Colon Carcinoma Metastatic in the Brain (tissue), 2 donors: ENCODE measurements around the gene GADD45A.

DNA sequence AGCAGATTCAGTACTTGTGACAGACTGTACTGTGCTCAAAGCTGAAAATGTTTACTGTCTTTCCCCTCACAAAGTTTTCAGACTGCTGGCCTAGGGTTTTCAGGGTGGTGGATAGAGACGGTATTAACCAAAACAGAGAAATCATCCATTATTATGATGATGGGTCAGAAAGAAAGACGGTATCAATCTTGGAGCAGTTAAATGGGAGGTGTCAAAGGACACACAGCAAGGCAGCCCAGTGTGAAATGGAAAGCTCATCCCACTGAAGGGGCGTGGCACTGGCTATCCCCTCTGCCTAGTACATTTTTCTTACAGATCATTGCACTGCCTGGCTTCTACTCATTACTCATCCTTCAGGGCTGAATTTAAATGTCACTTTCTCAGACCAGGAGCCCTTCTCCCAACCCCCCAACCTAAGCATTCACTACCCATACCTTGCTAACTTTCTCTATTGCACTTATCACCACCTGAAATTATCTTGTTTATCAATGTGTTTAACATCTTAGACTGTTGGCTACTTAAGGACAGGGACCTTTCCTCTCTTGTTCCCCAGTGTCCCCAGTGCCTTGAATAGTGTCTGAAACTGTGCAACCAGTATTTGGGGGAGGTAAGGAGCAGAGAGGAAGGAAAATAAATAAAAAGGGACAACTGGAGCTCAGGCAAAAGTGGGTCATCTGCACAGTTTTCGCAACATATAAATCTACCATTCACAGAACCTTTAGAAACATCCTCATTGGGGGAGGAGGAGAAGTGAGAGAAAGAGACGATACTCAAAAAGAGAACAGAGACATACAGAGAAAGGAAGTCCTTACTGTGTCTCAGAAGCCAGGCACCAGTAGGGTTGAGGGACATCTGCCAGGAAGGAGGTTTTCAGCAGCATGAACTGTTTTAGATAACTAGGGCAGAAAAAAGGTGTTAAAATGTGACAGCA, 10.0 kb downstream of the JAK1 start:
- PRO-cap, 2 experiments, result no peak in any of the 2 experiments

DNA sequence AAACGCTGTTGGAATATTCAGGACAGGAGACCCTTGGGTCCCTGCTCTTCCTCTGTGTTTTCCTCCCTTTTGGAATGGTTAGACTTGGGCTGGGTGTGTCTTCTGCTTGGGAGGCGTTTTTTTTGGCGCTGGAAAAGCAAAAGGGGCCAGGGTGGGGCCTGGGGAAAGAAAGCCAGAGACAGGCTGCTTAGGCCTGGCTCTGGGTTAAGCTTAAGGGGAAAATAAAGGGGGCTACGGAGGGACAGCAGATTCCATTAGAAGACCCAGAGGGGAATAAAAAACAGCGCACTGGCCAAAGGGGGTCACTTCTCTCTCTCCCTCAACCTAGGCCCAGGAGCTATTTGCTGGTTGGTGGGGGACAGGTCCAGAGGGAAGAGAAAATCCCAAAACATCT, 82.4 kb upstream of the AK4 start:
- PRO-cap, 2 experiments, result no peak in any of the 2 experiments

DNA sequence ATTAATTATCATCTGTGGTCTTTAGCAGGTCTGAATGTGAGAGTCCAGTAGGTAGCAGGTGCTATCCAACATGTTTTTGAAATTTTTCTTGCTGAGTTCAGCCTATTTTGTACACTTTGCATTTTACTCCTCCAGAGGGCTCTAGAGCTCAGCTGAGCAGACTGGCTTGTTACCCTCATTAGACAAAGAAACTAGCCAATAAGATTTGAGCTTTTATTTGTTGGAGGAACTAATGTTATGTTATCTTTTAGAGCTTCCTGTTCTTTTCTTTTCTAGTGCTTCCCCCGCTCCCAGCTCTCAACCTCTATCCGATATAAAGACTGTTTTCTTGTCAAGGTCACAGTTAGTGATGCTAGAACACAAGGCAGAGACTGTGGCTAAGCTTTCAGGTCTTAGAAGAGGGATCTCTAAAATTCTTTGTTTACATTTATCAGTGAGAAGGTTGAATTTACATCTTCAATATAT, 67.6 kb downstream of the AK4 start:
- PRO-cap, 2 experiments, result no peak in any of the 2 experiments

- PRO-cap, 2 experiments, result no peak in any of the 2 experiments
These were observed 100.8 kb upstream of the PDE4B start for GRCh38 chr1:65691868-65692302.

GRCh38 chr1:66176083-66176555, 357.8 kb upstream of the SGIP1 start:
- PRO-cap, 2 experiments, result no peak in any of the 2 experiments

- PRO-cap, 2 experiments, result no peak in any of the 2 experiments
These were observed 193.9 kb upstream of the SGIP1 start for GRCh38 chr1:66339918-66340490.

DNA sequence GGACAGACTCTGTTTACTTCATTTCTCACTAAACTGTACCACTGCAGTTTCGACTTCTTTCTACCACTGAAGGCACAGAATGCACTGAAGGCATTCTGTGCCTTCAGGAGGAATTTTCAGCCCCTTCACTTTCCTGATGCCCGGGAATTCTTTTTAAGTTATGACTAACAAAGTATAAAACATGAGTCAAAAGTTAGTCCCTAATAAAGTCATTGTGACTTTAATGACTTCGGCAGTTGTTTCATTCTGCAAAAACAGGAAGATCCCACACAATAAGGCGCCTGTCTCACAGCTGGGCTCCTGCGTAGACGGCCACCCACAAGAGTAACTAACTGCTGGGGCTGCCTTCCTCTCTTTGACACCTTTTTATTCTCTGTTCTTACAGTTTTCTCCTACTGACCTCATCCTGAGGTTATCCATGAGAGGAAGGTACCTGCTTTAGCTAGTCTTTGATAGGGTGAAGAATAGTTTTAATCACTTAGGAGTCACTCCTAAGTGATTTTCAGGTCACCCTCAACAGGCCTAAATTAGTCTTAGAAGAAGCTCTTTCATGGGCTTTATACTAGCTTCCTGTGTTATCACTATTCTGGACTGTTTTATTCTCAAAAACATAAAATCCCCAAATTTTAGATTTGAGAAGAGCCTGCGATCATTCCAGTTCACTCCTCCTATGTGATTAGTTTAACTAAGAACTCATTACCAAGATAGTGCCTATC, 183.8 kb upstream of the SGIP1 start:
- PRO-cap, 2 experiments, result no peak in any of the 2 experiments

GRCh38 chr1:66395669-66395967, 138.3 kb upstream of the SGIP1 start:
- PRO-cap, 2 experiments, result no peak in any of the 2 experiments

- PRO-cap, 2 experiments, result peak in 1 of 2 experiments; most common plus-strand start chr1:66533593 (in 1)
These were observed 841 bp upstream of the SGIP1 start for GRCh38 chr1:66532852-66533772.

GRCh38 chr1:66840993-66841333, 39.9 kb upstream of the INSL5 start:
- PRO-cap, 2 experiments, result no peak in any of the 2 experiments

DNA sequence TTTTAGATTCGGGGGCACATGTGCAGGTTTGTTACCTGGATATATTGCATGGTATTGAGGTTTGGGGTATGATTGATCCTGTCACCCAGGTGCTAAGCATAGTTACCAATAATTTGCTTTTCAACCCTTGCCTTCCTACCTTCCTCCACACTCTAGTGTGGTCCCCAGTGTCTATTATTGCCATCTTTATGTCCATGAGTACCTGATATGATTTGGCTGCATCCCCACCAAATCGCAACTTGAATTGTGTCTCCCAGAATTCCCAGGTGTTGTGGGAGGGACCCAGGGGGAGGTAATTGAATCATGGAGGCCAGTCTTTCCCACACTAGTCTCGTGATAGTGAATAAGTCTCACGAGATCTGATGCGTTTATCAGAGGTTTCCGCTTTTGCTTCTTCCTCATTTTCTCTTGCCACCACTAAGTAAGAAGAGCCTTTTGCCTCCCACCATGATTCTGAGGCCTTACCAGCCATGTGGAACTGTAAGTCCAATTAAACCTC, 41.0 kb downstream of the IL23R start:
- PRO-cap, 2 experiments, result no peak in any of the 2 experiments

DNA sequence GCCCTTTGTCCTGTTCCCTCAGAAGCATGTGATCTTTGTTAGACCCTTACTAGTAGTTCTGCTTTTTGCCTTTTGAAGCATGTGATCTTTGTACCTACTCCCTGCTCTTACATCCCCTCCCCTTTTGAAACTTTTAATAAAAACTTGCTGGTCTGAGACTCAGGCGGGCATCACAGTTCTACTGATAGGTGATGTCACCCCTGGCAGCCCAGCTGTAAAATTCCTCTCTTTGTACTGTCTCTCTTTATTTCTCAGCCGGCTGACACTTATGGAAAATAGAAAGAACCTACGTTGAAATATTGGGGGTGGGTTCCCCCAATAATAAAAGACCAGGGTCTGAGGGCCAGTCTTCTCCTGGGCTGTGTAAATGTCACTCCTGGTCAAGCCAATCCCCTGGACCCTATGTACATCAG, 83.9 kb upstream of the SERBP1 start:
- PRO-cap, 2 experiments, result no peak in any of the 2 experiments

DNA sequence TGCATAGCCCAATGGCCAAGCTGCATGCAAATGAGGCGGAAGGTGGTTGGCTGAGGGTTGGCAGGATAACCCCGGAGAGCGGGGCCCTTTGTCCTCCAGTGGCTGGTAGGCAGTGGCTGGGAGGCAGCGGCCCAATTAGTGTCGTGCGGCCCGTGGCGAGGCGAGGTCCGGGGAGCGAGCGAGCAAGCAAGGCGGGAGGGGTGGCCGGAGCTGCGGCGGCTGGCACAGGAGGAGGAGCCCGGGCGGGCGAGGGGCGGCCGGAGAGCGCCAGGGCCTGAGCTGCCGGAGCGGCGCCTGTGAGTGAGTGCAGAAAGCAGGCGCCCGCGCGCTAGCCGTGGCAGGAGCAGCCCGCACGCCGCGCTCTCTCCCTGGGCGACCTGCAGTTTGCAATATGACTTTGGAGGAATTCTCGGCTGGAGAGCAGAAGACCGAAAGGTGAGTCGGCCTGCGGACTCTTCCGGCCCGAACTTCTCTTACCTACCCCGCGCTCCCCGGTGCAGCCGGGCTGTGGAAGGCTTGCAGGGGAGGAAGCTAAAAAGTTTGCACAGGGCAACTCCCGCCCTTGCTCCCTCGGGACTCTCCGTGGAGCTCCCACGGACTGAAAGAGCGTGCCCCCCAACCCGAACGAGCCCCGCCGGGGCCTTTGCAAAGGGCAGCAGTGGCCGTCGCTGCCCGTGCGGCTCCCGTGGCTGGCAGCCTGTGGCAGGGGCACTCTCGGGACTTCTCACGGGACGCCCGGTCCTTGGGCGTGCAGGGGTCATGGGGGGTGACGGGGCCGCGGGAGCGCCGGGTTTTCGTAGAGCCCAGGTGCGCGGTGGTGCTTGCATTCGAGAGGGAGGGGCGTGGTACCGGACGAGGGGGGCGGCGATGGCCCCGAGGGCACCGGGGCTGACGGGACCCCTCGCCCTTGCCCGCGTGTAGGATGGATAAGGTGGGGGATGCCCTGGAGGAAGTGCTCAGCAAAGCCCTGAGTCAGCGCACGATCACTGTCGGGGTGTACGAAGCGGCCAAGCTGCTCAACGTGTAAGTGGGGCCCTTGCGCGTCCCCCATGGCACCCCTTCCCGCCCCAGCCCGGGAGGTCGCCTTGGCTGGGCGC, at the start of gene GADD45A:
Gene GADD45A, plus strand, starts transcription at position 98 of the 1,097 bp plus-strand sequence.
- PRO-cap, 2 experiments, result peak in 2 of 2 experiments; most common plus-strand start position 98 of the sequence (in 1); most common minus-strand start position 998 of the sequence (in 1)

DNA sequence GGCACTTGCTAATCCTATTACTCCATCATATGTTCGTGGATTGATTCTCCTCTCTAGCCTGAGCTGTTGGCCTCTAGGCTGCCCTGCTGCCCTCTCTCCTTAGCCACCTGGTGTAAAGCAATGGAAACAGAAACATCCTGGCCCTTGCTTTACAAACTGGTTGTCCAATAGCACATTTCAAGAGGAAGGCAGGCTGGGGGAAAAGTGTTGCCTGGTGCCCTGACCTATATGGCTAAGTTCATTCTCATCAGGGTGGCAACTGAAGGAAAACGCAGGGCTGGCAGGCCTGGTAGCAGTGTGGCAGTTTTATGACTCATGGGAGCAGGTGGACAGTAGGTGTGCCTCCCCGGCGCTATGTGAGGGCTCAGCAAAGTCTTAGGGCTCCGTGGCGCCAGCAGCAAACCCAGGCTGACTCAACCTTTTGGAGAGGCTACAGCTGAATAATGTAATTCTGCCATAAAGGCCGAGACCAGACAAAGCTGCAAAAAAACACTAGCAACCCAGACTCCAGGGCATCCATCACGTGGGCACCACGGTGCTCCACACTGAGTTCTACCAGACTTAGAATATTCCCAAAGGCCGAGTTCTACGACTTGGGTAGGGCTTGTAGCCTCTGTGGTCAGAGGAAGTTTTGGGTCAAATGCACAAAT, 23.6 kb downstream of the GADD45A start:
- PRO-cap, 2 experiments, result no peak in any of the 2 experiments

DNA sequence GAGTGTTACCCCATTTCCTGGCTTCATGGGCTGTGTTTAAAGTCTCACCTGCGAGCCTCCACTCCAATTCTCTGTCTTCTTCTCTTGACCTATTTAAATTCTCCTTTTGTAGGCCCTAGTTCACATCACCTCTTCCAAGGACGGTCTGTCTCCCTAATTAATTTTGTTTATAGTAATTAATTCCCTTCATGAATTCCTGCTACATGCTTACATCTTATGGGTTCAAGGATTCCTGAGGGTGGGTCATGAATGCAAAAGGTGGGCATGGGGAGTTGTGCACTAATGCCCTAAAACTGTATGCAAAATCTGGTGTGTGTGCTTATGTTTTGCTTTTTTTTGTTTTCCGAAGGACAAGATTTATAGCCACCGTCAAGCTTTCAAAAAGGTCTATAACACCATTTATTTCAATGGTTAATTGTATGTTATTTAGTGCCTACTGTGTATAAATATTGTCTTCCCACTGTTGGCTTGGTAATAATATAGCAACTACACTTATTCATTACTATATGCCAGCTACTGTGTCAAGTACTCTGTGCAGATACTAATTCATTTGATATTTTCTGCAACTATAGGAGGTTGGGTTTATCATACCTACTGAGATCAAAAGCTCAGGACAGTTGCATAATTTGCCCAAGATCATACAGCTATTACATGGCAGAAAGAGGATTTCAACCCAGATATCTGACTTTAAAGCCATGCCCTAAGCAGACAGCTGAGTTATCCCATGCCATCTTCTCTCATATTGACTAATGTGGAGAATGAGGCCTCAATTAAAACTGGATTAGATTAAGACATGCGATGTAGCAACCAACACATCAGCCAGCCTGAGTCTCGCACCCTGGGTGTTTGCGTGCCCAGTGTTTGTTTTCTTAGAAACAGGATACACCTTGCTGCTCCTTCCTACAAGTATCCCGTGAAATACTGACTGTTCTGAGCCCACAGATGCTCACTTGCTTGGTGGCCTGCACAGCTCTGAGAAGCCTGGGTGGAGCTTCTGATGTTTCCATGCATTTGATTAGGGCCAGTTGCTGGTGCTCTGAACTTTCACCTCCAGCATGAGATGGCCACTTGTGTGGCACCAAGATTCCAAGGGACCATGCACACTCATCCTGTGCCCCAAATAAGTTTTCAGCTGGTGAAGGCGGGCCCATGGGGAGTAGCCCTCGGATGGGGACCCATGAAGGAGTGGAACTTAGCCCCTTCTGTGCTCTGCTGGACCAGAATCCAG, 34.6 kb downstream of the GADD45A start:
- PRO-cap, 2 experiments, result no peak in any of the 2 experiments

DNA sequence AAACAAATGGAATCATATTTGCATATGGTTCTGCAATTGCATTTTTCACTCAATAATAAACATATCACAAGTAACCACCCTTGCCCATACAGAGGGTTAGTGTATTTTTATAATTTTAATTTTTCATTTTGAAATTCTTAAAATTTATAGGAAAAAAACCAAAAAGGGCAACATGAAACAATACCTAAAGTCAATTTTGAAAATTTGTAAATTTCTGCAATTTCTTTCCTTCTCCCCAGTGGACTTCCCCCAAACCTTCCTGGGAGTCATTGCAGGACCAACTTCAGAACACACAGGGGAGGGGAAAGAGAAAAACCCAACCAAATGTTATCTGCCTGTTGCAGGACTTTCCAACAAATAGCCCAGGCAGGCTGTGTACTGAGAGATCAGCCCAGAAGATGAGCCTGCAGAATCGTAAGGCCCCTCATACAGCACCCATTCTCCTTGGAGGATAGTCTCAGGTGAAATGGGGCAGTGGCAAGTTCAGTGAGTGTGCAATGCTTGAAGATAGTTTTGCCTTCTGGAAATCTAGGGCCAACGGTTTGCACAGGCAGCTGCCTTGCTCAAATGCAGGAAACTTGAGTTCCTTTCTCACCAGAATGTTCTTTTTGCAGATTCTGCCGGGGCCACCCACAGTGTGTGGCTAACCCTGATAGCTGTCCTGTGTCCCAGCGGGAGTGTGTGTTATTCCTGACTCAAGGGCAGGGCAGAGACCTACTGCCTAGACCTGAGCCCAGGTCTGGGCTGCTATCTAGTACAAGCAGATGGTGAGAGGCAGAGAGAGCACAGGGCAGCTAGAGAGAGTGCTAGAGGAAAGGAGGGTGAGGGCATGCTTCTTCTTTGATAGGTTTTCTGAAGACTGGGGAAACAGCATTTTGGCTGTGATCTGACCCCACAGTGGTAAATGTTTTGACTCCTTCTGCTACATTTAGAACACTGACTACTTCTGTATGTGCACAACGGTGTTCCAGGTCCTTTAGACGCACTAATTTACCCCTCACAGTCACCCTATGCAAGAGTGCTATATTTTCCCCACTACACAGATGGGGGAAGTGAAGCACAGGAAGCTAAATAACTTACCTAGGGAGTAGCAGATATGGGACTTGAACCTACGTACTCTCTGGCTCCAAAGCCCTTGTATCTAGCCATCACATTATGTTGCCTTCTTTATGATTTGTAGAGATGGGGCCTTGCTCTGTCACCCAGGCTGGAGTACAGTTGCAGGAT, 48.9 kb downstream of the GADD45A start:
- PRO-cap, 2 experiments, result no peak in any of the 2 experiments

DNA sequence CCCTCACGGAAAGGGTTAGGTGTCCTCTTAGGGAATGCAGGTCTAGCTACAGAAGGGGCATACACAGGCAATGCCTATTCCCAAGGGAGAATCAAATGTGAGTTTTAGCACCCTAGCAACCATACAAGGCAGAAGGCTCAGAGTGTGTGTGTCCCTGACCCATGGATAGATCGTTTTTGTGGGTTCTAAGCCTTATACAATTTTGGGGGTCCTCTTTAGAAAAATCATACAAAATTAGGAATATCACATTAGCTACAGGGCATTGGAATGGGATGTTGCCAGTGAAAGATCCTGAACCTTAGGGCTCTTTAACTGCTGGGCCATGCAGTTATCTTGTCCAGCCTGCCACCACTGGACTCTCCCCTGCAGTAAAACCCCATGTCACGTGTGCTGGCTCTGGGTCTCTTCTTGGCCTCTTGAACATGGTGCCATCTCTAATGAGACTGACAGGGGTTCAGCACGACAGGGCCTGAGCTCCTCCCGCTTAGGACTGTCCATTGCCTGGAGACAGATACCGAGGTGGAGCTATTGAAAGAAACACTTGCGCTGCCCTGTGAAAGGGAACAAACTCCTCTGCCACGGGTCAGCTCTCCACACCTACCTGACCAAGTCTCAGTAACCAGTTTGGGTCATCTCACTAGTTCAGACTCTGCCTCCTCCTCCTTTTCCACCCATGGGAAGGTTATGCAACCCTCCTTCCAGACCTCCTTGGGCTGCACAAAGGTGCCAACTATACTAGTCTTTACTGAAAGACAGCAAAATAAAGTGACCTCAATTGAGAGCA, 66.2 kb downstream of the GNG12 start:
- PRO-cap, 2 experiments, result no peak in any of the 2 experiments

GRCh38 chr1:67791262-67792425, 41.6 kb downstream of the GNG12 start:
- PRO-cap, 2 experiments, result no peak in any of the 2 experiments

- PRO-cap, 2 experiments, result no peak in any of the 2 experiments
These were observed 18.1 kb downstream of the GNG12 start for GRCh38 chr1:67815133-67815691.

DNA sequence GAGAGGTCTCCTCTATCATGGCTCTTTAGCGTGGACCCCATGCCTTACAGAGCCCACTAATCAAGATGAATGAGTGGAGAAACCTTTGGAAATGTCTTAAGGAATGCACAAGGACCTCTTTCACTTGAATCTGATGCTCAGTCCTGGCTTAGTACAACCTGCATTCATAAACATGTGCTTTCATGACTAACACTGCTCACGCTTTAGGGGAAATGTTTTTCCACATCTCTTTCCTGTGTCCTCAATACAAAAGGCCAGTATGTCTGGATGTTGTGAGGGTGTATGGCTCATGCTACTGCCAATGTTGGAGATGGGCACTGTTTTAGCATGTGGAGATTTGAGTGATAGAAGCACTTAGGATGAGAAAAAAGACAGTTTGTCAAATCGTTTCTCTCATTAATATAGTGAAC, 14.2 kb upstream of the GNG12 start:
- PRO-cap, 2 experiments, result no peak in any of the 2 experiments